Cardiac atrium fibroblast (primary cell): ENCODE measurements around the genes ANO3, EIF3M and FBXO3.

GRCh38 chr11:26331922-26332523, at the start of gene ANO3:
Gene ANO3 (plus strand): TSS chr11:26332130.
- RAMPAGE, long total RNA: no peak

GRCh38 chr11:26964790-26965222, 29.1 kb upstream of the FIBIN start:
- RAMPAGE, long total RNA: no peak

GRCh38 chr11:27388151-27388421, 25.1 kb upstream of the CCDC34 start:
- RAMPAGE, long total RNA: no peak

- RAMPAGE, long total RNA: no peak
Measured at GRCh38 chr11:27634215-27634766, 66.0 kb downstream of the BDNF start.

GRCh38 chr11:27718848-27719609, 18.8 kb upstream of the BDNF start:
- RAMPAGE, long total RNA: no peak

DNA sequence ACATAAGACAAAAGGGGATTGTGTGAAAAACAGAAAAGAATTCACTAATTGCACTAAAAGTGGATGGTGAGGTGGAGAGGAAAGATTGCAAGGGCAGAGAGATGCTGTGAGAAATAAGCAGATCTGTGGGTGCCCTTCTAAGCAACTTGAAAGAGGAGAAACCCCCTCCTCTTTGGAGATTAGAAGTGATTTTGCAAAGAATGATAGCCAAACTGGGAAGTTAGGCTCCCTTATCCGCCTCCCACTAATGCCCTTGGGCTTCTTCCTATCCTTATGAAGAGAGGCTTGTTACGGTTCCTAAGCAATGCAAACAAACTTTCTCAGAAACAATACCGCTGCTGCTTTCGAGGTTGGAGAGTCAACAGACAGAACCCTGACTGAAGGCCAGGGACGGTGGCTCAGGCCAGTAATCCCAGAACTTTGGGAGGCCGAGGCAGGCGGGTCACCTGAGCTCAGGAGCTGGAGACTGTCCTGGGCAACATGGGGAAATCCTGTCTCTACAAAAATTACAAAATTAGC, 84.4 kb downstream of the ARL14EP start:
- RAMPAGE, long total RNA: no peak

- RAMPAGE, long total RNA: no peak
Measured at GRCh38 chr11:31812769-31813862, 2.0 kb upstream of the PAX6 start.

DNA sequence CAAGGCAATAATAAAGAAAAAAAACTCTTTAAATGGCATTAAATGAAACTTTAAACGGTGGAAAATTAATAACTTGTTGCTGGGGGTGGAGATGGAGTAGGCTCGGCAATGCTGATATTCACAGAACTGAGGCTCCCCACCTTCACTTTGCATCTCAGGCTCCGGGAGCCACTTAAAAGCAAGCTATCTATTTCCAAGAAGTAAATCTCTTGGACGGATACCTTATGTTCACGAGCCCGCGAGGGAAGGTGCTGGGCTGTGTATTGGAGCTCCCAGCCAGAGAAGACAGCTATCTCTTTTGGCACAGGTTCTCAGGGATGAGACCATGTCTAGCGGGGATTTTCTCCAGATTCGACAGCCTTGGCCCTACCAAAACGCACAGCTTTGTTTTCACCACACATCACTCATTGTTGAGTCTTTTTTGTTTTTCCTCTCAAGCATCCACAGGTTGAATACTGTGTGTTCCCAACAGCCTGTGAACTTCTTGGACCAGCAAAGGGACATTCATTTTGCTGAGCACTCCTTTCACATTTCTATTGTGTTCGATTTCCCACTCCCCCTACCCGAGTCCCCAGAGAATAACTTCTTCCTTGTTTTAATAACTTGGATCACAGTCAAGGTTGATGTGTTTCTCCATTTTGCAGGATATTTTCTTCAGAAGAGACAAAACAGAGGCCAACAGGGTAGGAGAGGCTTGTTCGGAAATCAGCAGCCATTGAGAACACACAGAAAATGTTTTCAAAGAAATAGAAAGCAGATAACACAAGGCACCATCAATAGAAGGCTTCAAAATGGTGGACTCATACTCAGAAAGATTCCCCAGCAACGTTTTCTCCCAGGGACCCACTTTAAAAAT, 23.2 kb downstream of the WT1 start:
- RAMPAGE, long total RNA: no peak

GRCh38 chr11:32583366-32583968, at the start of gene EIF3M:
Gene EIF3M (plus strand): TSS chr11:32583831.
- RAMPAGE, long total RNA: start-site peak on the plus strand at chr11:32583818-32583877, 2,535 and 553 reads in 2 replicates

DNA sequence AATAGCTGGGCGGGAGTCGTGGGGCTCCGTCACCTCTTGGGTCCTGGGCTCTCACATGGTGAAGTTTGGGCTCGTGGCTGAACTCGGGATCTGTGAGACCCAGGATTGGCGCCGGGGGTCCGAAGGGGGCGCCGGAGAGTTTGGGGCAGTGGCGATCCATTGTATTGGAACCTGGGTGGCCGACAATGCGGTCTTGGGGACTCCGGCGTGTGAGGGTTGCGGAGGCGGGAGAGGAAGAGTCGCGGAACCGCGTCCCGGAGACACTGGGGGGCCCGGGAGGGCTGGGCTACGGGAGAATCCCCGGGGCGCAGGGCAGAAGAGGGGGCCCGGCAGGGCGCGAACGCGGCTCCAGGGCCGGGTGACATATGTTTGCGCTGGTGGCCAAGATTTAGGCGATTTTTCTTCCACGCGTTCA, 954 bp downstream of the QSER1 start:
- RAMPAGE, long total RNA: no peak

DNA sequence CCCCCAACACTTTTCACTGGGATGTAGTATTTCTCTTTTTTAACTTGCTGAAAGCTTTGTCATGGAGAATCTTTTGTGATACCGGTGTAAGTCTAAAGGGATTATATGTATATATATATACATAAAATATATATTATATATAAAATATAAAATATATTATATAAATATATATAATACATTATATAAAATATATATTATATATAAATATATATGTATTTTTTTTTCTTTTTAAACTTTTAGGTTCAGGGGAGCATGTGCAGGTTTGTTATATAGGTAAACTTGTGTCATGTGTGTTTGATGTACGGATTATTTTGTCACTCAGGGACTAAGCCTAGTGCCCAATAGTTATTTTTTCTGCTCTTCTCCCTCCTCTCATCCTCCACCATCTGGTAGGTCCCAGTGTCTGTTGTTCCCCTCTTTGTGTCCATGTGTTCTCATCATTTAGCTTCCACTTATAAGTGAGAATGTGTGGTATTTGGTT, 3.9 kb downstream of the HIPK3 start:
- RAMPAGE, long total RNA: no peak

- RAMPAGE, long total RNA: no peak
Measured at GRCh38 chr11:33689238-33689742, 11.3 kb downstream of the C11orf91 start.

DNA sequence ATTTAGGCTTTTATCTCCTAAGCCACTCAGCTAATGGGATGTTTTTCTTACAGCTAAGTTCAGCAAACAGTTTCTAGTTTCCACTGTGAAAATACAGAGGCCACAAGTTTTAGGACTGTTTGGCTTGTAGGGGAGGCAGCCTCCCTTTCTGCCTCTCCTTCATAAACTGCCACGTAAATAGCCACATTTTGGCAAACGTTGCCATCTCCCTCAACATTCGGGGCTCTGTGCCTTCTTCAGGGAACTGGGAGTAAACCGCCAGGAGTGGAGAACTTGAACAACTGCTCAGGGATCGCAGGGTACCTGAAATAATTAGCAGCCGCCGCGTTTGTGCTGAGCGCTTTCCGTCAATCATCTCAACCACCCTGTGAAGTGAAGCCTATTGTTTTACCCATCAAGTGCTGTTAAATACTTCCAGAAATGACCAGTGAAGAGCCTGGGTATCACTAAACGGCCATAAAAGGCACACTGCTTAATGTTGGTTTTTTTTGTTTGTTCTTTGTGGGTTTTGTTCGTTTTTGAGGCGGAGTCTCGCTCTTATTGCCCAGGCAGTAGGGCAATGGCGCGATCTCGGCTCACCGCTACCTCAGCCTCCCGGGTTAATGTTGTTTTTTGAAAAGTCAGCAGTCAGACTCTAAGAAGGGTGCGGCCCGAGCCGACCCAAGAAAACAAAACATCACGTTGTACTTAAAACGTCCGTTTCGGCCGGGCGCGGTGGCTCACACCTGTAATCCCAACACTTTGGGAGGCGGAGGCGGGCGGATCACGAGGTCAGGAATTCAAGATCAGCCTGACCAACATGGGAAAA, 1.1 kb downstream of the CD59 start:
- RAMPAGE, long total RNA: no peak

DNA sequence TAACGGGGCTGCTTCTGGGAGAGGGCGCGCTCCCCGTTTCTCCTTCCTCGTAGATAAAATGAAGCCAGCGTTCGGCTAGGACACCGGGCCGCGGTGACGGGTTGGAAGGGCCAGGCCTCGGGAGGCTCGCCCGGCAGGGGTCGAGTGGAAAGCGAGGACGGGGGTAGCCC, 212 bp downstream of the CD59 start:
- RAMPAGE, long total RNA: no peak

- RAMPAGE, long total RNA: start-site peak on the minus strand at chr11:33774503-33774520, 240 and 47 reads in 2 replicates
Measured at GRCh38 chr11:33773800-33774763, at the start of gene FBXO3. Gene FBXO3 (minus strand): TSS chr11:33774520.

GRCh38 chr11:33921195-33921634, 29.3 kb upstream of the LMO2 start:
- RAMPAGE, long total RNA: no peak

DNA sequence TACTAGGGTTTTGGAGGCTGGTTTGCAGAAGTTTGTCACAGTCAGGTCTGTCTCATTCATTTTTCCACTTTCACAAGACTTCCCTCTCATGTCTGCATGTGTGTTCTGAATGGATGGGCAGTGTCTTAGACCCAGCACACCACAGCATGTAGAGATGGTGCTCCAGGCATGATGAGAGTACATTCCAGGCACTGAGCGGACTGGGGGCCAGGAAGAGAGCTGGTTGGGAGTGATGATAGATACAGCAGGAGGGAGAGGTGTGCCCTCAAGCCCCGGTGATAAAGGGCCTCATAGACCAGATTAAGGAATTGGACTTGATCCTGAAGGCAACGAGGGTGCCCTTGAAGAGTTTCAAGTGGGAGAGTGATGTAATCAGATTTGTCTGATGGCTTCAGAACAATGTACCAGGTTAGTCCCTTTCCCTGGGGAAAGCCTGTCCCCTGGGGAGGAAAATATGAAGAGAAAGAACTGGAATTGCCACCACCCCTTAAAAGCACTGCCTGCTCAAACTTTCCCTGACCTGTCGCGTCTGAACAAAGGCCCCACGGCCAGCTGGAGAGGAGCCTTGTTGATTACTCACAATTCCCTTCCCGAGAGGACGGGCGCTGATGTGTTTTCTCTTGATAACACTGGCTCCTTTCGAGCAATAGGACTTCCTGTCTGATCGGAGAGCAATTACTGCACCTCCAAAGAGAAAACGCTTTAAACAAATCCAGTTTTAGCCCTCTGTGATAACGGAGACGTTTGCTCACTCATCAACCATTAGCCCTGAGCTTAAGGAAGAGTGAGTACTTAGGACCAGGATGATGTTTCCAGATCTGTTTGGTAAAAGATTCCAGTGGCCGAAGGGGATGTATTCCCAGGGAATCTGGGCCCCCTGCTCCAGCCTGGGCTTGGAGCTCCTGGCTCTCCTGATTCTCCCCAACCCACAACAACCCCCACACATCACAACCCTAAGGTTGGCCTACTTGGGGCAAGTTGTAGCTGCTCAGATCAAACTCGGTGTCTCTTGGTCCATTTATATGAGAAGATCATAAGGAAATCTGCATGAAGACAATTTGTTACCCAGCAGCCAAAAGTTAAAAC, 45.3 kb upstream of the LMO2 start:
- RAMPAGE, long total RNA: no peak

- RAMPAGE, long total RNA: start-site peak on the plus strand at chr11:34052276-34052405, 40 and 8 reads in 2 replicates
Measured at GRCh38 chr11:34051939-34052677, 577 bp downstream of the CAPRIN1 start.

DNA sequence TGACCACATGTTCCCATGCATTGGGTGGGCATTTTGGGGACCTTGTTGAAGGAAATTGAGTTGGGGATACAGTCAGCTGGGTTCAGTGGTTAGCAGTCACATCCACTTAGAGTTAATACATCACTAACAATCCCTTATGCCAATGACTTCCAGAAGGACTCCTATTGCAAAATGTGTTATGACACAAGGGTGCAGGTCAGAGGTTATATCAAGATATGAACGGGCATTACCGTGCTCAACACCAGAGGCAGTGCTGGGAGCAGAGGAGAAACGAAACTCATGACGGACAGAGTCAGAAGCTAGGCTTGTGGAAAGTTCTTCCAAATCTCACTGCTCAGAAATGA, 48.6 kb downstream of the ABTB2 start:
- RAMPAGE, long total RNA: no peak

DNA sequence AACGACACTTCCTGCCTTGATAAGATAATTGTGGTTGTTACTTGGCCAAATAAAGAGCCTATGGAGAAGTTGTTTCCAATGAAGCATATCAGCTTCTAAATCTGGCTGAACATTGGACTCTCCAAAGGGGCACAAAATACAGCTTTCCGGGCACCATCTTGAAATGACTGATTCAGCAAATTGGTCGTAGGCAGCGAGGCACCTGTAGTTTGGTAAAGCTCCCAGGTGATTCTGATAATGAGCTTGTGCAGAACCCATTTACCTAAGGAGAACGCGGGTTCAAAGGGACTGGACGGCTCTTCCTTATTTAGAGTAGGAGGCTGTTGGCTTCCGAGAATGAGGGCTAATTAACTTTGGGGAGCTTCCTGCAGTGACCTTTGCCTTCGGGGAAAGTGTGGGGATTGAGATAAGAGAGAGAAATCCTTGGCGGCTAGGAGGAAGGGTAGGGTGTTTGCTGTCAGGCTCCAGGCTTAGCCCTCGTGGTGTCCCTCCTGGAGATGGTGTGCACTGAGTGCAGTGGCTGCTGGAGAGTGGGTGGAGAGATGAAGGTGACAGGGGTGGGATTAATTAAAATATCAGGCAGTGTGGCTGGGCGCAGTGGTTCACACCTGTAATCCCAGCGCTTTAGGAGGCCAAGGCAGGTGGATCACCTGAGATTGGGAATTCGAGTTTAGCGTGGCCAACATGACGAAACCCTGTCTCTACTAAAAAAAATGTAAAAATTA, 17.4 kb upstream of the EHF start:
- RAMPAGE, long total RNA: no peak